ENCODE measurements around the gene HPS3.

DNA sequence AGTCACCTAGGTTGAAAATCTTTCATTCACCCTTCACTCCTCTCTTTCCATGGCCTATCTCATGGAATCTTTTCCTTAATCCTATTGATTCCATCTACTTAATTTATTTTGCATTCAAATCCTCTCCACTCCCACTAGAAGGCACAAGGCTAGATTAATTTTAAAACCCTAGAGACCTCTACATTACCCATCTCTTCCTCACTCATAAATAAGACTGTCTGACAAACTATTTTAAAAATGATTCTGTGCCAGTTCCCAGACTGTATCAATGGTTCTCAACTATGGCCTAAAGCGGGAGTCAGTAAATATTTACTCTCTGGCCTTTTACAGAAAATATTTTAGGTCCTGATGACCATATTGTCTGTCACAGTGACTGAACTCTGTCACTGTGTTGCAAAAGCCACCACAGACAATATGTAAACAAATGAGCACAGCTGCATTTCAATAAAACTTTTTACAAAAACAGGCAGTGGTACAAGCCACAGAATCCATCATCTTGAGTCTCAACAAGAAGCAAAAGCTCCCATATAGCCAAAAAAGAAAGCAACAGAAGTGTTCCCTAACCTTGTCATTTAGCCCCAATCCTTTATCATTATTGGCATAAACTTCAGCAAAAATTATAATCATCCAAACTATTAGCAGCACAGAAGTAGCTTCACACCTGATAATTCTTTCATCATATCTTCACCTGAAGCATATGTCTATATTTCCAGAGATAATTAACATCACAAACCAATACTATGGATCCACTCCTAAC is 45.3 kb downstream of the PLOD2 start:
- PRO-cap, 2 experiments, result no peak in any of the 2 experiments

GRCh38 chr3:146123493-146124269 is 37.3 kb downstream of the PLOD2 start:
- PRO-cap, 2 experiments, result no peak in any of the 2 experiments

GRCh38 chr3:146142572-146142924 is 18.4 kb downstream of the PLOD2 start:
- PRO-cap, 2 experiments, result no peak in any of the 2 experiments

DNA sequence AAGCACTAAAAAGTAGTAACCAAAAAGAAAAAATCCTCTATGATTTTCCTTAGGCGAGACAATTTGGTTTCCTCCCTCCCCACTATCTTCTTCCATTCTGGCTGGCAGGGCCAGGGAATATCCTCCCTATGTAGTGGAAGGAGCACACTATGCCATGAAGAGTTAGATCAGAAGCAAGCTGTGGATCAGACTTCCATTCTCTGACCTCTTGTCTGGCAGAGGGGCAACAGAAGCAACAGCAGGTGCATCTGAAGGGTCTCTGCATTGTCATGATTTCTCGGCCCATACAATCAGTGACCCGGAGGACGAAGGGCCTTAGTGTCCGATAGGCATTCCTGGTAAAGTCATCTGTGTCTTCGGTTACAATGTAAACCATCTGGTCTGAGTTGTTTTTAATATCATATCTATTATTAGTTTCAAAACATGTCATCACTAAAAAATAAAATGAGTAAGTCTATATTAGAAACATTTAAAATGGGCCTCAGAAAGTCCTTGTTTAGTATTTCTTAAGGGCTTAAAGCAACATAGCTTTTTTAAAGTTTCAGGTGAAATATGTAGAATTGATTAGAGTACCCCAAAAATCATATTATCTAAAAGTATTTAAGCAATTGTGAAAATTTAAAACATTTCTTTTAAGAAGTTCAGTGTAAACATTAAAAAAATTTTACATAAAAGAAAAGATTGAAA is 38.8 kb upstream of the PLOD2 start:
- PRO-cap, 2 experiments, result no peak in any of the 2 experiments

DNA sequence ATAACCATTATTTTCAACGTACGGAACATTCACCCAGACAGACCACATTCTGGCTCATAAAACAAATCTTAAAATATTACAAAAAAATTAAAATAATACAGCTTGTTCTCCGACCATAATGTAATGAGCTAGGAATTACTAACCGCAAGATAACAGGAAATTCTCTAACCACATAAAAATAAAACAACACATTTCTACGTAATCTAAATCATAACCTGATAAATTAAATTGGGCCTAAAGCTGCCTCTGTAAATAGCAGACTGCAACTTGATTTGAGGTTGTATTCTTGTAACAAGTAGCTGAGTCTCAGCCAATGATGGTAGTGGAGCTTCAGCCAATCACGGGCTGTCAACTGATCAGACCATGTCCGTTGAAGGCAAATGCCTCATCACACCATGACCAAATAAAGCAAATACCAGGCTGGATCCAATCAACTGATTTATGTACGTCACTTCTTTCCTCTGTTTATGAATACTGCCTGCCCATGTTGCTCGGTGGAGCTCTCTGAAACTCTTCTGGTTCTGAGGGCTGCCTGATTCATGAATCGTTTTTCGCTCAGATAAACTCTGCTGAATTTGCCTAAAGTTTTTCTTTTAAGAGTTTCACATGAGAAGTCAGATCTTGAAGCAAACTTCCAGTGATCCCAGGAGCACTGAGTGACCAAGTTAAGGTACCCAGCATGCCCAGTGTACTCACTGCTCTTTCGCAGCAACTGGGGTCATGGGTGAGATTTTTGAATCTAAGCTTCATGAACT is 9.0 kb downstream of the PLSCR4 start:
- PRO-cap, 2 experiments, result no peak in any of the 2 experiments

- PRO-cap, 2 experiments, result no peak in any of the 2 experiments
Measured at GRCh38 chr3:146903759-146904168, 298.6 kb upstream of the PLSCR5 start.

GRCh38 chr3:147391628-147391949 is 14.8 kb downstream of the ZIC4 start:
- PRO-cap, 2 experiments, result no peak in any of the 2 experiments

- PRO-cap, 2 experiments, result no peak in any of the 2 experiments
Measured at GRCh38 chr3:147396900-147398196, 9.0 kb downstream of the ZIC4 start.

DNA sequence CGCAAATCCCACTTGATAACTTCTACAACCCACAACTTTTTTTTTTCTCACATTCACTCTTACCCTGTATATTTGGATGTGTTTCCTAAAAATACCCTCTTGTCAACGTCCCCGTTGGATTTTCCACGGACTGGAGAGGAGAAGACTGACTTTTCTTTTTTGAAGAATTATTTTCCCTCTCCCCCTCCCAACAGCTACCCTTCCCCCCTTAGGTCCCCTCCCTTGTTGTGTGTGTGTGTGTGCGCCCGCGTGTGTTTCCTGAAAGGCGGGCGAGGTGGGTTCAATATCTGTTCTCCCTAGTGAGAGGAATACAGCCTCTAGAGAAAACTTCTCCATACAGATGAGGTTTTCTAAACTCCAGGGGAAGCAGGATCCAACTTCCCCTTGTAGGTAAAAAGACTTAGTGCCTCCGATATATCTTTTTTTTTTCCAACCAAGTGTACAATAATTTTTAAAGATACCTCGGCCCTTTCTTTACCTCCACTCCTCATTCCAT is 335 bp upstream of the ZIC4 start:
- PRO-cap, 2 experiments, result no peak in any of the 2 experiments

- PRO-cap, 2 experiments, result no peak in any of the 2 experiments
Measured at GRCh38 chr3:147411376-147411767, 2.2 kb downstream of the ZIC1 start.

- PRO-cap, 2 experiments, result no peak in any of the 2 experiments
Measured at GRCh38 chr3:148735145-148735559, 37.4 kb downstream of the AGTR1 start.

DNA sequence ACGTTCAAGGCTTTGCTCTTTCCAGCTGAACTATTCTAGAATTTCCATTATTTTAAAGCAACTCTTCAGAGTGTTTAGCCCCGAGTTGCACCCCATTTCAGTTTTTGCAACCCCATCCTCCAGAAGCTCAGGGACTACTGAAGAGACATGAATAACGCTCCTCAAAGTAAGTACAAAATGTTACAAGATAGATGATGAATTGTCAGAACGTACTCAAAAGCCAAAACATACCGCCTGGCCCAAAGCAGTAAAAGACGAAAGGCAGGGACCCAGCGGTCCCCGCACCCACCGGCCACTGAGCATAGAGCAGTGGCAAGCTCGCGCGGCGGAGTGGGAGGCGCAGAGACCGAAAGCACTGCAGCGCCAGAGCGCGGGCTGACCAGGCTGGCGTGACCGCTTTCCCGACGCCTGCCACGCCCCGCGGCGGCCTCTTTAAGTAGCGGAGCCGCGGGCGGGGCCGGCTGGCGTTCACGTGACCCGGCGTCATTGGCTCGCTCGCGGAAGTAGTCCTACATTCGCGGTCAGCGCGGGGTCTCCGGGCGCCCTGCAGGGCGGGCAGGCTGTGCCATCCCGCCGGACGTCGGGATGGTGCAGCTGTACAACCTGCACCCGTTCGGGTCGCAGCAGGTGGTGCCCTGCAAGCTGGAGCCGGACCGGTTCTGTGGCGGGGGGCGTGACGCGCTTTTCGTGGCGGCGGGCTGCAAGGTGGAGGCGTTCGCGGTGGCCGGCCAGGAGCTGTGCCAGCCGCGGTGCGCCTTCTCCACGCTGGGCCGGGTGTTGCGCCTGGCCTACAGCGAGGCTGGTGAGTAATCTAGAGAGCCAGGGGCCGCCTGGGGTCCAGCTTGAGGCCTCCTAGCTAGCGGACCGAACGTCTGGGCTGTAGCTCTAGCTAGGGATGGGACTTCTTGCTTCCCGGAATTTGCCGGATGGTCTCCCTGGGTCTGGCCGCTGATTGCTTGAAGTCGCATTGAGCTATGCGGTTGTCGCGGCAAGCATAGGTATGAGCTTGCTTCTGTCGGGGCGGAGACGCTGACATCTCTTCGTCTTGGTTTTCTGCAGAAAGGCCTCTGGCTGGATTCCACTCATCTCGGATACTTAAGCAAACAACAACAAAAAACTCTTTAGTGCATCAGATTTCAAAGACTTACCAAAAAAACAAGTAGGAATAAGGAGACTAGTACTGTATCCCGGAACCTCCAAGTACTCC is at the start of gene HPS3:
HPS3 (plus strand) TSS at position 500 of the 1,207 bp plus-strand sequence.
- PRO-cap, 2 experiments, result peak in 2 of 2 experiments; most common plus-strand start position 514 of the sequence (in 2); most common minus-strand start position 410 of the sequence (in 2)

DNA sequence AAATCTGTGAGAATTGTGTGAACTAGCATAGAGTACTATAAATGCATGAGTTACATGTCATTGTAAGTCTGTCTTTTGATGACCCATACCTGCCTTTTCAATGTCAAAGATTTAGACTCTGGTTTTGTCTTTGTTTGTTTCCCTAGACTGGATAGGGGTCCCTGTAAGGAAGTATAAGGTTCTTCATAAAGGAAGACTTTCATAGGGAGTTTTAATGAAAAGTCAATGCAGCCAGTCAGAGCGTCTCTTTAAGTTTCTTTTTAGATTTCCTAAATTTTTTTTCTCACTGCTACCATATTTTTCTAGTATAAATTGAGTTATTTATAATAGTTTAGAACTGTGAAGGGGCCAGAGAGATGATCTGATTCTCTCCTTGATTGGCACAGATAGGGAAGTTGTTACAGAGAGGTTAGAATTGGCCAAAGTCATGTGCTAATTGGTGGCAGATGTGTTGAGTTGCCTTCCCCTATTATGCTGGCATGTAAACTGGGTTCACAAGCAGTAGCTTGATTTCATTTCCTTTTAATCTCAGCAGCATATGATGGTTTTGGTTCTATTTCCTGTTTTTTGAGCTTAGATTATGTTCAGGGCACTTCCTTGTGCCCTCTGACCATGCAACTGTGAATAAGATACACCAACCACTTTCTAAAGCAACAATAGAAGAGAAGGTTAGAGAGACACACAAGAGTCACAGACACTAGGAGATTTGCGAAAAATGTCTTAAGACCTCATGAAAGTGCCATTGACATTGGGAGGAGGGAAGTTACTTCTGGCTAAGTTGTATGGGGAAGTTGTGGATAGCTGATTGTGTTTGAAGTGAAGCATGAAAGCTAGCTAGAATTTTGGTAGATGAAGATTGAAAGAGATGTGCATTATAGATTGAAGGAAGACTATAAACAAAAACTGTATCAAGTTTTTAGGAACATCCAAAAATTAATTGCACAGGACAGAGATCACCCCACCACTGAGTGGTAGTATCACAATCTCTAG is 16.5 kb downstream of the HPS3 start:
- PRO-cap, 2 experiments, result no peak in any of the 2 experiments

DNA sequence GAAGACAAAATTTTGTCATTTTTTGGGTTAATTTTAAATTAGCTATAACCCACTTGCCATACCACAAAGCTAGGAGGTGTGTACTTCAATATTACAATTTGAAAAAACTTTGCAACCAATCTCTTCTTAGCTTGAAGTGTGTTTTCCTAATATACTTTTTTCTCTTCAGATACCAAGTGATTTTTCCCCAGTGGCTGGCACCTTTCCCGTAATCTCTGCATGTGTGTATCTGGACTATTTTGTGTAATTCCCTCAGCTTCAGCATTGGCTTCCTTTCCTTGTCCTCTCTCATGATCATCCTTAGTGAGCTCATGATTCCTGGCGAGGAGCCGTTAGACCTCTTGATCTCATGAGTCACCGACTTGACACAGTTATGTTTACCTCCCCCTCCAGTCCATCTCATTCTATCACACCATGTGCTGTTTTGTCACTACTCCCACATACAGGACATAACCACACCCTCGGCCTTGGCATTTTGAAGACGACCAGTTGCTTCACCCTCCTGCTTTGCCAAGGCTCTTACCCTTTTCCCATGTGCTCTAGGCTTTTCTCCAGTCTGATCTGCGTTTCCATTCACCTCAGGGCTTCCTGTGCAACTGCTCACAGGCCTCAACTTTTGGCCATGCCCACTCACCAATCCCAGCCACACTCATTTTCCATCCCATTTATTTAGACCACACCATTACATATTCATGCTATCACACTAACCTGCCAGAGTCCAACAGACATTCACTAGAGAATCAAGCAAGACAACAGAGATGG is 41.6 kb downstream of the CP start:
- PRO-cap, 2 experiments, result no peak in any of the 2 experiments

DNA sequence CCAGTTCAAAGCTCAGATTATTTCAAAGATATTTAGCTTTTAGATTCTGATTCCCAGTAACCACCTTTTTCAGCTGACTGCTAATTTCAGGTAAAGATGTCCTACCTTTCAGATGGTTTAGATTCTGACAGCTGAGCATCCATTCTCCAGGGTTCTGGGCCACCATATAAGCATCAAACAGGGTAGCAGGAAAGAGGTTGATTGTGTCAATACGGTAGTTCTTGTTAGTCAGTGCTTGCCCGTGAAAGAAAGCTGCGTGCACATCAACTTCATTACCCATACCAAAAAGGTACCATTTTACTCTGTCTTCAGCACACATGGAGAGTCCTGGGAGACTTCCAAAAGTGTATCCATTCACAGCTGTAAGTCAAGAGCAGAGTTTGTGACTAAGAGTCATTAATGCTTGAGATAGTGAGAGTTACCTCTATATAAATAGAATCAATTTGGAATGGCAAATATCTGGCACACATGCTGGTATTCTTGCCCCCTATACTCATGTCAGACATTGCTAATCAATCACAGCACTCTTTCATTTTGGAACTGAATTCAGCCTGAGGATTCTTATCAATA is 14.3 kb downstream of the CP start:
- PRO-cap, 2 experiments, result no peak in any of the 2 experiments

GRCh38 chr3:149368777-149369996 is 8.3 kb downstream of the TM4SF1 start:
- PRO-cap, 2 experiments, result no peak in any of the 2 experiments

DNA sequence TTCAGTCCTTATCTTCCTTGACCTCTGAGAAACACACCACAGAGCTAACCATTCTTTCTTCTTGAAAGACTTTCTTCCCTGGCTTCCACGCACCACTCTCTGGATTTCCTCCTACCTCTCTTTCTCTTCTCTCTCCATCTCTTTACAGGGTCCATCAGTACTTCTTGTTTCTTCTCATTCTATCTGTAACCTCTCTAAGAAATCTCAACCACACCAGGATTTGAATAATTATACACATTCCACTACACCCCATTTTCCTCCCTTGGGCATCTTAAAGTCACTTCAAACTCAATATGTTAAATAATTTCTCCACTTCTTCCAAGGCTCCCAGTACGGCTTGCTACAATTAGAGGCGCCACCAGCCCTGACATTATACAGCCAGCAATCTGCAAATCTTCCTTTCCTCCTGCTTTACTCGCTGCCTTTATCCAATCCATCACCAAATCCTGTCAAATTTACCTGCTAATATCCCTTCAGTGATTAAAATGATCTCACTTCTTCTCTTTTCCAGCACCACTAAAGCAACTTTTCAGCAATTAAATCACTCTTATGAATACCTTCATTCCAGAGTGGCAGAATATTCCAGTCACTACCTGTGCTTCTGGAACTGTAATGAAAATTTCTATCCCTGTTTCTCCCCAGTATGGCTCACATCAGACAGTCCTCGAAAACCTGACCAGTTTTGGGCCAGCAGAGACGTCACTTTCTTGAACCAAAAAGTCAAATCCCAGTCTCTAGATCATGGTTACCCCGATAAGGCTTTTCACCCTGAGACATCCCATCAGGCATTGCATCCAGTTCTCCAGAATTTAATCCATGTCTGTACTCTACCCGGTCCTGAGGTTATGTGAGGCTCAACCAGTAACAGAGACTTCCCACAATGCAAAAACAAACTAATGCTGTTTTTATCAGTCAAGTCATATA is 13.8 kb downstream of the WWTR1 start:
- PRO-cap, 2 experiments, result no peak in any of the 2 experiments

GRCh38 chr3:149816768-149817551 is 3.9 kb downstream of the RNF13 start:
- PRO-cap, 2 experiments, result no peak in any of the 2 experiments

DNA sequence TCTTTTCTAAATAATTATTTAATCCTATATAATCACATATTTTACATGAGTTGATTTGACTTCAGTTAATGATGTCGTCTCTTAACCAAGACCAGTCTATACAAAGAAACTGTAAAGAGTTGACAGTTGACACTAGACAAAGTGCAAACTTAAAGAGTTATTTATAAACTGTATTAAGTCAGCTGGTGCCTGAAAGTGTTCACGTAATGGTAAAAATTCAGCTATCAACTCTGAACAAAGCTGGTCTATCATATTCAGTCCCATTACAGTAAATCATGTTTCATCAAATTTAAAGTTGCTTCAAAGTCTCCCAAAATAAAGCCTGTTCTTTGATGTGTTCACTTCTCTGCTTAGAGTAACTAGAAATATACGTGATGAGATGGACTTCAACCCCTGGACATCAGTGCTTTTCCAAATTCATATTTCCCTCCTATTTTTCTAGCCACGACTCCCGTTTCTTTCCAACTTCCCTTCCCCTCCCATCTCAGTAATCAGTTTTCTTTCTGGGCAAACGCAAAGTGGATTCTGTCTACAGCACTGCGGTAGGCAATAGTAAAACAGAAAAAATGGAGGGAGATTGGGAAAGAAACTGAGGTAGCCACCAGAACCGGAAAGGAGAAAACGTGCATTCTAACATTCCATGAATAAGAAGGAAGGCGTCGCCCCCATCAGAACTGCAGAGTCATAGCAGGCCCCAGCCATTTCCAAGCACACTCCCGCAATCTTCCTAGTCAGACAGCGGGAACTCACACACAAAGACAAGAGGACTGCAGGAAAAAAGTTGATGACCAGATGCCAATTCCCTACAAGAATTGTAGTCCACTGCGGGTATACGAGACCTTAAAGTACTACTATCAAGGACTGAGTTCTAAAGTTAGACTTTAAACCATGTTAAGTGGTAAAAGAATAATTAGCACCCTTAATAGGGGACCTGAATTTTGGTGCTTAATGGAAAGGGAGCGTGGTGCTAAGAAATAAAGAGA is 1.7 kb downstream of the PFN2 start:
- PRO-cap, 2 experiments, result no peak in any of the 2 experiments

GRCh38 chr3:150061058-150061850 is 90.6 kb upstream of the PFN2 start:
- PRO-cap, 2 experiments, result no peak in any of the 2 experiments